K562 (cell line): ENCODE data around the gene SGSM1.

DNA sequence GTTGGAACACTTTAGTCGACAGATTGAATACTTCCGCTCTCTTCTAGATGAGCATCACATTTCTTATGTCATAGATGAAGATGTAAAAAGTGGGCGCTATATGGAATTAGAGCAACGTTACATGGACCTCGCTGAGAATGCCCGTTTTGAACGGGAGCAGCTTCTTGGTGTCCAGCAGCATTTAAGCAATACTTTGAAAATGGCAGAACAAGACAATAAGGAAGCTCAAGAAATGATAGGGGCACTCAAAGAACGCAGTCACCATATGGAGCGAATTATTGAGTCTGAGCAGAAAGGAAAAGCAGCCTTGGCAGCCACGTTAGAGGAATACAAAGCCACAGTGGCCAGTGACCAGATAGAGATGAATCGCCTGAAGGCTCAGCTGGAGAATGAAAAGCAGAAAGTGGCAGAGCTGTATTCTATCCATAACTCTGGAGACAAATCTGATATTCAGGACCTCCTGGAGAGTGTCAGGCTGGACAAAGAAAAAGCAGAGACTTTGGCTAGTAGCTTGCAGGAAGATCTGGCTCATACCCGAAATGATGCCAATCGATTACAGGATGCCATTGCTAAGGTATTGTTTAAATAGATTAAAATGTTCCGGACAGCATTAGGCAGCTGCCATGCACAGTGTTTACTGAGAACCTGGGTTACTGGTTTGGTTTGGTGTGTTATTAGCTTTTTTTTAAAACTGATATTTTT is 51.9 kb downstream of the SPECC1L start:
- RAMPAGE, long total RNA: no peak
- RRBS: no CpG with 5 or more reads among the region's 14 CpGs
PRO-cap:
- standard: no peak
- CoPRO, capped RNA only, 2 experiments: no peak in any of the 2 experiments
- CoPRO, capped and uncapped RNA, 2 experiments: no peak in any of the 2 experiments
- CoPRO, uncapped RNA only, 2 experiments: no peak in any of the 2 experiments
CAGE:
- cytosol, long polyA plus RNA: no peak
- long polyA plus RNA: no peak
- nucleolus, long total RNA: no peak
- nucleus, long polyA plus RNA: no peak

- RAMPAGE, long total RNA: no peak
- RRBS: 26% methylated on average over 2 of the region's 12 CpGs
PRO-cap:
- standard: no peak
- CoPRO, capped RNA only, 2 experiments: no peak in any of the 2 experiments
- CoPRO, capped and uncapped RNA, 2 experiments: no peak in any of the 2 experiments
- CoPRO, uncapped RNA only, 2 experiments: no peak in any of the 2 experiments
CAGE:
- cytosol, long polyA plus RNA: no peak
- long polyA plus RNA: no peak
- nucleolus, long total RNA: no peak
- nucleus, long polyA plus RNA: no peak
Observed at GRCh38 chr22:24426501-24427096, 800 bp upstream of the ADORA2A start.

- RAMPAGE, long total RNA: no peak
- RRBS: no CpG with 5 or more reads among the region's 5 CpGs
PRO-cap:
- standard: no peak
- CoPRO, capped RNA only, 2 experiments: no peak in any of the 2 experiments
- CoPRO, capped and uncapped RNA, 2 experiments: no peak in any of the 2 experiments
- CoPRO, uncapped RNA only, 2 experiments: no peak in any of the 2 experiments
CAGE:
- cytosol, long polyA plus RNA: no peak
- long polyA plus RNA: no peak
- nucleolus, long total RNA: no peak
- nucleus, long polyA plus RNA: no peak
Observed at GRCh38 chr22:24499546-24500126, 4.5 kb downstream of the UPB1 start.

GRCh38 chr22:24503159-24504109 is 8.3 kb downstream of the UPB1 start:
- RAMPAGE, long total RNA: no peak
- RRBS: no CpG with 5 or more reads among the region's 11 CpGs
PRO-cap:
- standard: no peak
- CoPRO, capped RNA only, 2 experiments: no peak in any of the 2 experiments
- CoPRO, capped and uncapped RNA, 2 experiments: no peak in any of the 2 experiments
- CoPRO, uncapped RNA only, 2 experiments: no peak in any of the 2 experiments
CAGE:
- cytosol, long polyA plus RNA: no peak
- long polyA plus RNA: no peak
- nucleolus, long total RNA: no peak
- nucleus, long polyA plus RNA: no peak

- RAMPAGE, long total RNA: no peak
- RRBS: no CpG with 5 or more reads among the region's 6 CpGs
PRO-cap:
- standard: no peak
- CoPRO, capped RNA only, 2 experiments: no peak in any of the 2 experiments
- CoPRO, capped and uncapped RNA, 2 experiments: no peak in any of the 2 experiments
- CoPRO, uncapped RNA only, 2 experiments: no peak in any of the 2 experiments
CAGE:
- cytosol, long polyA plus RNA: no peak
- long polyA plus RNA: no peak
- nucleolus, long total RNA: no peak
- nucleus, long polyA plus RNA: no peak
Observed at GRCh38 chr22:24506948-24507493, 11.9 kb downstream of the UPB1 start.

- RAMPAGE, long total RNA: no peak
- RRBS: no CpG with 5 or more reads among the region's 1 CpG
PRO-cap:
- standard: unidirectional peak, plus-strand start at chr22:24700884
- CoPRO, capped RNA only, 2 experiments: no peak in any of the 2 experiments
- CoPRO, capped and uncapped RNA, 2 experiments: no peak in any of the 2 experiments
- CoPRO, uncapped RNA only, 2 experiments: no peak in any of the 2 experiments
CAGE:
- cytosol, long polyA plus RNA: no peak
- long polyA plus RNA: no peak
- nucleolus, long total RNA: no peak
- nucleus, long polyA plus RNA: no peak
Observed at GRCh38 chr22:24700829-24701028, 73.8 kb downstream of the PIWIL3 start.

DNA sequence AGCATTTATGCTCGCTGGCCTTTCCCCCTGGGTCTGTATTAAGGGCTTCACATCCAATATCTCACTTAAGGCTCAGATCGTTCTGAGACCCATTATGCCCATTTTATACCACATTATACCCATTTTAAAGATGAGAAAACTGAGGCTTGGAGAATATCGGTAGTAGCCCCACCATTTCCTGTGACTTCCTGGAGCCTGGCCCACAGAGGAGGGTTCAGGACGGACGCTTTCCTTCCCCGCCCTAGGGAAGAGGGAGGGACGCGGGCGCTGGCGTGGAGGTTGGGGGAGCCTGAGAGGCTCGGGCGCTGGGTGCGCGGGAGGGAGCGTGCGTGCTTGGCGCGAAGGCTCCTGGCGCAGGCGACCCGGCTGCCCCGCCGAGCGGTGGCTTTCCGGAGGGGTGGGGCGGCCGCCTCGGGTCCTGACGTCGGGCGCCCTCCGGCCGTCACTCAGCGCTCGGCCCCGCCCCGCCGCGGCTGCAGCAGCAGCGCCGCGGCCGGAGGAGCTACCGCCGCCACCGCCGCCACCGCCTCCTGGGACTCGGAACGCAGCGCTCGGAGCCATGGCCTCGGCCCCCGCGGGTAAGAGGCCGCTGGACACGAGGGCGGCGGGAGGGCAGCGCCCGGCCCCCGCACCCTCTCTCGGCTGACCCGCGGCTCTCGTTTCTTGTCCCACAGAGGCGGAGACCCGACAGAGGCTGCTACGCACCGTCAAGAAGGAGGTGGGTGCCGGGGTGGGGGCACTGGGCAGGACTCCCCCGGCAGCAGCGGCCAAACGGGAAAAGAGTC is at the start of gene SGSM1:
Gene SGSM1, plus strand, starts transcription at position 445 of the 785 bp plus-strand sequence.
- RAMPAGE, long total RNA: no peak
- RRBS: under 1% methylated on average over 19 of the region's 74 CpGs
PRO-cap:
- standard: no peak
- CoPRO, capped RNA only, 2 experiments: peak in 2 of 2 experiments; most common plus-strand start position 452 of the sequence (in 1); most common minus-strand start position 389 of the sequence (in 1)
- CoPRO, capped and uncapped RNA, 2 experiments: no peak in any of the 2 experiments
- CoPRO, uncapped RNA only, 2 experiments: no peak in any of the 2 experiments
CAGE:
- cytosol, long polyA plus RNA: no peak
- long polyA plus RNA: no peak
- nucleolus, long total RNA: no peak
- nucleus, long polyA plus RNA: no peak

GRCh38 chr22:25026569-25026917 is 74.0 kb downstream of the KIAA1671 start:
- RAMPAGE, long total RNA: no peak
- RRBS: no CpG with 5 or more reads among the region's 7 CpGs
PRO-cap:
- standard: no peak
- CoPRO, capped RNA only, 2 experiments: no peak in any of the 2 experiments
- CoPRO, capped and uncapped RNA, 2 experiments: no peak in any of the 2 experiments
- CoPRO, uncapped RNA only, 2 experiments: no peak in any of the 2 experiments
CAGE:
- cytosol, long polyA plus RNA: no peak
- long polyA plus RNA: no peak
- nucleolus, long total RNA: no peak
- nucleus, long polyA plus RNA: no peak

GRCh38 chr22:25040869-25041671 is 88.6 kb downstream of the KIAA1671 start:
- RAMPAGE, long total RNA: no peak
- RRBS: 50% methylated on average over 1 of the region's 18 CpGs
PRO-cap:
- standard: no peak
- CoPRO, capped RNA only, 2 experiments: no peak in any of the 2 experiments
- CoPRO, capped and uncapped RNA, 2 experiments: no peak in any of the 2 experiments
- CoPRO, uncapped RNA only, 2 experiments: no peak in any of the 2 experiments
CAGE:
- cytosol, long polyA plus RNA: no peak
- long polyA plus RNA: no peak
- nucleolus, long total RNA: no peak
- nucleus, long polyA plus RNA: no peak

DNA sequence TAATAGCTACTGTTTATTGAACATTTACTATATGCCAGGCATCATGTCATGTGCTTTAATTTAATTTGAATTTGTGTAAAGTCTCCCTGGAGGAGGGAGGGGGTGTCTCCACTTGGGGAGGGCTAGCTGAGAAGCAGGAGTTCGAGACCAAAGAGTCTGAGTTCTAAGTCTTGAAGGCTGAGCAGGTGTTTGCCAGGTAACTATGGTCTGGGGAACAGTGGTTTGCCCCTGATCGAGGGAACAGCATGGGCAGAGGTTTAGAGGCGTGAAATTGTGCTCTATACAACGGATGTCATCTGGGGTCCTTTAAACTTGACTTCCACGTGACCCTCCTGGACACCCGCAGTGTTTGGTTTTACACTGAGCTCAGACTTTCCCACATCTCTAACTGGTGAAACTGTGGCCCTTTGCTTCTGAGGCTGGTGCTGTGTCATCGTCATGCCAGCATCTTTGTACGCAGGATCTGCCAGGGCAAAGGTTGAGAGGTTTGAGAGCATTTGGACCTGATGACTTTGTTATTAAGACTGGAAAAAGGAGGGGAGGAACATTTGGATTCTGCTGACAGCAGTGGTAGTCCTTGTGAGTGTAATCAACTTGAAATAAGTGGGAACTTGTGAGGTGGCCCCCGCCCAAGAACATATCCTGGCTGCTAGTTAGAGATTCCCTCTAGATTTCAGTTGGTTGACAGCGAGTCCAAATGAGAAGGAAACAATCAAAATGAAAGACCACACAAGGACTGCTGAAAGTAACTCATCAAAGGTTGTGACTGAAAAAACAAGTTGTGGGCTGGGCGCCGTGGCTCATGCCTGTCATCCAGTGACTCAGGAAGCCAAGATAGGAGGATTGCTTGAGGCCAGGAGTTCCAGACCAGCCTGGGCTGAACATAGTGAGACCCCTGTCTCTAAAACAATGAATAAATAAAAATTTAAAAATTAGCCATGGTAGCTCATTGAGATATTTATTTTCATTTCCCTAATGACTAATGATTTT is 102.4 kb downstream of the KIAA1671 start:
- RAMPAGE, long total RNA: no peak
- RRBS: no CpG with 5 or more reads among the region's 12 CpGs
PRO-cap:
- standard: no peak
- CoPRO, capped RNA only, 2 experiments: no peak in any of the 2 experiments
- CoPRO, capped and uncapped RNA, 2 experiments: no peak in any of the 2 experiments
- CoPRO, uncapped RNA only, 2 experiments: no peak in any of the 2 experiments
CAGE:
- cytosol, long polyA plus RNA: no peak
- long polyA plus RNA: no peak
- nucleolus, long total RNA: no peak
- nucleus, long polyA plus RNA: no peak

GRCh38 chr22:25096385-25096727 is 103.3 kb upstream of the CRYBB3 start:
- RAMPAGE, long total RNA: no peak
- RRBS: no CpG with 5 or more reads among the region's 9 CpGs
PRO-cap:
- standard: no peak
- CoPRO, capped RNA only, 2 experiments: no peak in any of the 2 experiments
- CoPRO, capped and uncapped RNA, 2 experiments: no peak in any of the 2 experiments
- CoPRO, uncapped RNA only, 2 experiments: no peak in any of the 2 experiments
CAGE:
- cytosol, long polyA plus RNA: no peak
- long polyA plus RNA: no peak
- nucleolus, long total RNA: no peak
- nucleus, long polyA plus RNA: no peak

GRCh38 chr22:25112812-25113943 is 86.5 kb upstream of the CRYBB3 start:
- RAMPAGE, long total RNA: no peak
- RRBS: no CpG with 5 or more reads among the region's 21 CpGs
PRO-cap:
- standard: no peak
- CoPRO, capped RNA only, 2 experiments: no peak in any of the 2 experiments
- CoPRO, capped and uncapped RNA, 2 experiments: no peak in any of the 2 experiments
- CoPRO, uncapped RNA only, 2 experiments: no peak in any of the 2 experiments
CAGE:
- cytosol, long polyA plus RNA: no peak
- long polyA plus RNA: no peak
- nucleolus, long total RNA: no peak
- nucleus, long polyA plus RNA: no peak

GRCh38 chr22:25162123-25162560 is 37.5 kb upstream of the CRYBB3 start:
- RAMPAGE, long total RNA: no peak
- RRBS: no CpG with 5 or more reads among the region's 5 CpGs
PRO-cap:
- standard: no peak
- CoPRO, capped RNA only, 2 experiments: no peak in any of the 2 experiments
- CoPRO, capped and uncapped RNA, 2 experiments: no peak in any of the 2 experiments
- CoPRO, uncapped RNA only, 2 experiments: no peak in any of the 2 experiments
CAGE:
- cytosol, long polyA plus RNA: no peak
- long polyA plus RNA: no peak
- nucleolus, long total RNA: no peak
- nucleus, long polyA plus RNA: no peak

DNA sequence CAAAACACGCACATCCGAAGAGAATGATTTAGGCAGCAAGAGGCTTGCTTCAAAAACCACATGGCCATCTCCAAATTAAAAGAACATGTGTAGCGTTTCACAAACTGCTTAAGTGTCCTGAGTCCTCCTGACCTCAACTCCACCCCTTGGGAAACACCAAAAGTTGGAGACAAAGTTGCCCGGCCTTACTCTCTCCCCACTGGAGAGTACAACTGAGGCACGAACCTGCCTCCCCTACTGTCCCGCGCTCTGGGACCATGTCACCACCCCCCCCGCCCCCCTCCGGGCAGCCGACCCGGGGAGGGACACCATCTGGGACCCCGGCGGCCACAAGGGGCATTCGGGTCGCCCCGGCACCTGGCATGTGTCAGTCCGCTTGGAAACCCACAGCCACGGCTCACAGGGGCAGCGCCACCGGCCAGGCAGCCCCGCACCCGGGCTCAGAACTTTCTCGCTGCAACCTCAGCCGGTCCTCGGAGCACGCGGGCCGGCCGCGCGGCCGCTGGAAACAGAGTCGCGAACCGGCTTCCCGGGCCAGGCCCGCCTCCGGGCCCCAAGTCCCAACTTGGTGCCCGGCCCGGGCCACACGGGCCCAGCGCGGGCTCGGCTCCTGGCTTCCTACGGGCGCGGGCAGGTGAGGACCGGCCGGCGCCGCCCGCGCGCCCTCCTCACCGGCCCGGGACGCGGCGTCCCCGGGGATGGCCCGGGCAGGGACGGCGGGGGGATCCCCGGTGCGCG is 160.0 kb upstream of the GRK3 start:
- RAMPAGE, long total RNA: no peak
- RRBS: 2% methylated on average over 17 of the region's 66 CpGs
PRO-cap:
- standard: unidirectional peak, plus-strand start at position 339 of the sequence
- CoPRO, capped RNA only, 2 experiments: no peak in any of the 2 experiments
- CoPRO, capped and uncapped RNA, 2 experiments: no peak in any of the 2 experiments
- CoPRO, uncapped RNA only, 2 experiments: no peak in any of the 2 experiments
CAGE:
- cytosol, long polyA plus RNA: no peak
- long polyA plus RNA: no peak
- nucleolus, long total RNA: no peak
- nucleus, long polyA plus RNA: no peak

- RAMPAGE, long total RNA: no peak
- RRBS: no CpG with 5 or more reads among the region's 19 CpGs
PRO-cap:
- standard: no peak
- CoPRO, capped RNA only, 2 experiments: no peak in any of the 2 experiments
- CoPRO, capped and uncapped RNA, 2 experiments: no peak in any of the 2 experiments
- CoPRO, uncapped RNA only, 2 experiments: no peak in any of the 2 experiments
CAGE:
- cytosol, long polyA plus RNA: no peak
- long polyA plus RNA: no peak
- nucleolus, long total RNA: no peak
- nucleus, long polyA plus RNA: no peak
Observed at GRCh38 chr22:25448470-25449224, 115.8 kb upstream of the GRK3 start.

GRCh38 chr22:25478087-25478823 is 86.2 kb upstream of the GRK3 start:
- RAMPAGE, long total RNA: no peak
- RRBS: no CpG with 5 or more reads among the region's 6 CpGs
PRO-cap:
- standard: no peak
- CoPRO, capped RNA only, 2 experiments: no peak in any of the 2 experiments
- CoPRO, capped and uncapped RNA, 2 experiments: no peak in any of the 2 experiments
- CoPRO, uncapped RNA only, 2 experiments: peak in 1 of 2 experiments; most common plus-strand start chr22:25478574 (in 1)
CAGE:
- cytosol, long polyA plus RNA: no peak
- long polyA plus RNA: no peak
- nucleolus, long total RNA: no peak
- nucleus, long polyA plus RNA: no peak

- RAMPAGE, long total RNA: no peak
- RRBS: no CpG with 5 or more reads among the region's 13 CpGs
PRO-cap:
- standard: no peak
- CoPRO, capped RNA only, 2 experiments: no peak in any of the 2 experiments
- CoPRO, capped and uncapped RNA, 2 experiments: no peak in any of the 2 experiments
- CoPRO, uncapped RNA only, 2 experiments: no peak in any of the 2 experiments
CAGE:
- cytosol, long polyA plus RNA: no peak
- long polyA plus RNA: no peak
- nucleolus, long total RNA: no peak
- nucleus, long polyA plus RNA: no peak
Observed at GRCh38 chr22:25698406-25699029, 43.5 kb upstream of the MYO18B start.